ENCODE measurements around a stretch of chr5.

DNA sequence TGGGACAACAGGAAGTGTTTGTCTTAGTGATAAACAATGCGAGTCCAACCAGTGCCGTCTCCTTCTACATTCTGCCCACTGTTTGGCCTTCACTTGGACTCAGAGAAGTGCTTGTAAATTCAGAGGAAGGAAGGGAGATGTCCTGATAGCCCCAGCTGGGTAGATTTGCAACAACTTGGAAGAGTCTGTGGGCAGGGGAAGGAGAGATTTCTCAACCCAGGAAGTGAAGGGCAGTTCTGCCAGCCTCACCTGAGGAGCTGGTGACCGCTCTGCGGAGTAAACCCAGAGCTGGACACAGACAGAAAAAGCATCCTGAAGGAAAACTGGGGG lies 17.8 kb downstream of the AFAP1L1 start:
- RRBS, result no CpG with 5 or more reads among the region's 4 CpGs

DNA sequence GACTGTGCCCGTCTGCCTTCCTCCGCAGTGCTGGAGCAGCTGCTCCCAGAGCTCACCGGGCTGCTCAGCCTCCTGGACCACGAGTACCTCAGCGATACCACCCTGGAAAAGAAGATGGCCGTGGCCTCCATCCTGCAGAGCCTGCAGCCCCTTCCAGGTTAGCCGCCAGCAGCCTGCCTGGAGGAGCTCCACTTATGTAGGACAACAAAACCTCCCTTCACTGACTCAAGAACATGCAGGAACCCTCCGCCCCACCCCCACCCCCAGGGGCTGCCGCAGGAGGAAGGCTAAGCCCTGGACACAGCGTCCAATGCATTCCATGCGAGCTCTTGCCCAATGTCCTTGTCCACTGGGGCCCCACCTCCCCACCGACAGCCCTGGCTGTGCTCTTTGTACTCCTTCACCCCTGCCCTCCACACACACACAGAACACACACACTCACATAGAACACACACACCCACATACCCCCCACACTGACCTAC lies 27.9 kb downstream of the AFAP1L1 start:
- RRBS, result over 99% methylated on average over 2 of the region's 12 CpGs

DNA sequence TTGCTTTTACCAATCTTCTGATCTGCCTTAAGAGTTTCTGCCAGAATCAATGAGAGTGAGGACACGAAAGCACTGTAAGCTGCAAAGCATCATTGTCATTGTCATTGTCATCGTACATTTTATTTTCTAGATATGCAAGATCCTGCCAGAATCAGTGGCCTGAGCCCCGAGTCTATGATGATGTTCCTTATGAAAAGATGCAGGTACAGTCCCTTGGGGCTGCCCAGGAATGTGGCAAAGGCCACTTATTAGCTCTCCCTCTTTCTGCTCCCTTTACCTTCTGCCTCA lies 25.1 kb upstream of the GRPEL2 start:
- RRBS, result no CpG with 5 or more reads among the region's 3 CpGs

- RRBS, result no CpG with 5 or more reads among the region's 6 CpGs
Observed at GRCh38 chr5:149348321-149349129, 3.2 kb downstream of the GRPEL2 start.

GRCh38 chr5:149380495-149381684 lies 1.8 kb upstream of the IL17B start:
- RRBS, result 46% methylated on average over 5 of the region's 22 CpGs

GRCh38 chr5:149381937-149382440 lies 2.9 kb upstream of the IL17B start:
- RRBS, result no CpG with 5 or more reads among the region's 17 CpGs

DNA sequence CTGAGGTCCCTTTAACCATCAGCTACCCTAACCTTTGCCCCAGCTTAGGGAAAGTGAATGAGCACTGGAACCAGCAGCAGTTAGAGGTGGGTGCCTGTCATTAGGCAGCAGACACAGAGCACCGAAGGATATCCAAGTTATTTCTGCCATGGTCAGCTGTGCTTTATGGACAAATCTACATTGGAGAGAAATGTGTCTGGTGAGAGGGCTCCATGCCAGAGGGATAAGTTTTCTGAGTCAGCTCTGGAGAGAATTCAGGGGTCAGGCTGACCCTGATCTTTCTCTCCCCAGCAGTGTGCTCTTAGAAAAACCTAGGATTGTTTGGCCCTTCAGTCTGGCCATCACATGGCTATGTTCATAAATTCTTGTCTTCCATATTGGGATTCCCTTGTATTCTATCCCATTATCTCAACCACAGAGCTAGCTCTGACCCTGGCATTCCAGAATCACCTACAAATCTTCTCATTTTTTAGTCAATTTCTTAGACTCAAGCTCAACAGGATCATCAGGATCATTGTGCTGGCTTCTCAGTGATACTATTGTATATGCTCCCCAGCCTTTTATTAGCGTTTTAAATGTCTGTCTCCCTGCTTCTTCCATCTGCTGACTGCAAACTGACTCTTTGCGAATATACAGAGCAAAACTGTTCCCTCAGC lies 9.0 kb upstream of the IL17B start:
- RRBS, result no CpG with 5 or more reads among the region's 3 CpGs

DNA sequence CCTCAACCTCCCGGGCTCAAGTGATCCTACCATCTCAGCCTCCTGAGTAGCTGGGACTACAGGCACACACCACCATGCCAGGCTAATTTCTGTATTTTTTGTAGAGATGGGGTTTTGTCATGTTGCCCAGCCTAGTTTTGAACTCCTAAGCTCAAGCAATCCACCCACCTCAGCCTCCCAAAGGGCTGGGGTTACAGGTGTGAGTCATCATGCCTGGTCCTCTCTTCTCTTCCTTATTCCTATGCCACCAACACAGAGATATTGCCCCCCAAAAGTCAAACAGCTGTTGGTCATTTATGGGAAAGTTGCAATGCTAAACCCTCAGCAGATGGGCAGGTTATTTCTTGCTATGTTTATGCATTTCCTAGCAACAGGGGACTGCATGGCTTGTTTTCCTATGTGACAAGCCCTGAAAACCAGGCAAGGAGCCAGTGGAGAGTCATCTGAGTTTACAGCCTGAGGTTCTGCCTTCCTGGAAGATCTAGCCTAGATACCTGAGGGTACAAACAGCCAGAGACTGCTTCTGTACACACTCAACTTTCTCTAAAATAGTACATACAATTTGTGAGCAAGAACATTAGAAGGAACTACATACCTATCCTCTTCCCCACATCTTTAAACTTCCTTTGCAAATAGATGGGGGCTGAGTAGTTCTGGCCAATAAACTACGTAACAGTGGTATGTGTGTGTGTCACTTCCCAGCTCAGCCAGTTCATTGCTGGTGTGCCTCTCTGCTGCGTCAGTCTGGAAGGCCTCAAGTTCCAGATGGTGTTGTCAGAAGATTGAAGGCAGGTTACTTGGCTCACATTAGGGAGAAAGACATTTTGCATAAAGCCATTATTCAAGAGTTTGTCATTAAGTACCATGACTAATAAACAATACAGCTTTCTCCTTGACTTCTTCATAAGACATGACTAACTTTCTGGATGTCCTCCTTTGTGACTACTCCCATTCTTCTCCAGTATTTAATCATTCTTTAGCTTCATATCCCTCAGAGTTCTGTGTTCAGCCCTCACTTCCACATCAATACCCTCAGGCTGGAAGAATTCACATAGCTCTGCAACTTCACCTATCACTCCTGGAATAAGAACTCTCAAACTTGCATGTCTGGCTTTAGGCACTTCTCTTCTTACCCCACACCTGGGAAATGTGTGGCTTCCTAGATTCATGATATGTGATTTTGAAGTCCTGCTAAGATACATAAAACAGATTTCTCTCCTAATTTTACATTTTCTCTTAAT lies 65.3 kb downstream of the CSNK1A1 start:
- RRBS, result no CpG with 5 or more reads among the region's 3 CpGs

GRCh38 chr5:149492048-149493178 lies 58.8 kb downstream of the CSNK1A1 start:
- RRBS, result no CpG with 5 or more reads among the region's 12 CpGs

GRCh38 chr5:149617910-149618426 lies 36.7 kb downstream of the ARHGEF37 start:
- RRBS, result 79% methylated on average over 4 of the region's 11 CpGs

DNA sequence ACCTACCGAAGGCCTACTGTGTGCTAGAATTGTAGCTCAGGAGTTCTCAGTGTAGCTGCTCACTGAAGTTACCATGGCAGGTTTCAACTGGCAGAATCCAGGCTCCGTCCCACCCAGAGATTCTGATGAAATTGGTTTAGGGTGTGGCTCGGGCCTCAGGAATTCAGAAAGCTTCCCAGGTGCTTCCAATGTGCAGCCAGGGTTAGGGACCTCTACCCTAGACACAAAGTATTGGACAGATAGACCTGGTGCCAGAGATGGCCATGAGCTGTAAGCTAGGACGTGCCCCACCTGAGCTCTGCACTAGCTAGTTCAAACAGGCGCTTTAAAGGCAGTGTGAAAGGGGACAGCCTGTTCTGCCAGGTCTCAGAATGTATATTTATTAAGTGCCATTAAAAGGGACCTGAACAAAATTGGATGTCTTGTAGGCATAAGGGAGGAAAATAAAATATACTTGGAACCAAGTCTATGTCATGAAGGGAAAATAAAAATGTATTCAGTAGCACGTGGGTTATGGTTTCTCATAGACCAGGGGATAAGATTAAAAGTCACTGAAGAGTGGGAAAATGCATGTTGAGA lies 52.8 kb downstream of the ARHGEF37 start:
- RRBS, result no CpG with 5 or more reads among the region's 6 CpGs

GRCh38 chr5:149675483-149676527 lies 54.3 kb upstream of the PPARGC1B start:
- RRBS, result no CpG with 5 or more reads among the region's 15 CpGs

DNA sequence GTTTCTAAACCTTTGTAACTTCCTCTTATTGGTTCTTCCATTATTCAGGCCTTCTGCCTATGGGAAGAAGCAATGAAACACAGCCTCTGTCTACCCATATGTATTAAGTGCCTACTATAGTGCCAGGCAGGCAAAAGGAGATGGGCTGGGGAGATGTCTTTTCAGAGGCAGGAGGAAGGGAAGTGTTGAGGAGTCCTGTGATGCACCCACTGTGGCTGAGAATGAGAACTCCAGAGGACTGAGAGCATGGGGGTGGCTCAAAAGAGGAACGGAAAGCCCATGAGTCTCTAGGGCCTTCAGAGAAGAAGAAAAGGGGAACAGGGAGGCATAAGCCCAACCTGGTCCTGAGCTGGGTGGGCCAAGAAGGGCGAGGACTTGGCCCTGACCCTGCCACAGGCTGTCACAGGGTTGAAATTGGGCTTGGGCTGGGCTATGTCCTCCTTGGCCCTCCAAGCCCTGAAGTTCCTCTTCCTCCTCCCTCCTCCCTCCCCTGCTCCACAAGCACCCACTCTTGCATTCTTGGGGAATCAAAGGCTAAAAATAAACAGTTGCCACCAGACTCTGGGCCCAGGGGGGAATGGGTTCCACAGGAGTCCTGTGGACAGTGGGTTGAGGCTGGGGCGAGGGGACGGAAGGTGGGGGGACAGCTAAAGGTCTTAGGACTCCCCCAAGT lies 49.3 kb upstream of the PPARGC1B start:
- RRBS, result no CpG with 5 or more reads among the region's 4 CpGs

DNA sequence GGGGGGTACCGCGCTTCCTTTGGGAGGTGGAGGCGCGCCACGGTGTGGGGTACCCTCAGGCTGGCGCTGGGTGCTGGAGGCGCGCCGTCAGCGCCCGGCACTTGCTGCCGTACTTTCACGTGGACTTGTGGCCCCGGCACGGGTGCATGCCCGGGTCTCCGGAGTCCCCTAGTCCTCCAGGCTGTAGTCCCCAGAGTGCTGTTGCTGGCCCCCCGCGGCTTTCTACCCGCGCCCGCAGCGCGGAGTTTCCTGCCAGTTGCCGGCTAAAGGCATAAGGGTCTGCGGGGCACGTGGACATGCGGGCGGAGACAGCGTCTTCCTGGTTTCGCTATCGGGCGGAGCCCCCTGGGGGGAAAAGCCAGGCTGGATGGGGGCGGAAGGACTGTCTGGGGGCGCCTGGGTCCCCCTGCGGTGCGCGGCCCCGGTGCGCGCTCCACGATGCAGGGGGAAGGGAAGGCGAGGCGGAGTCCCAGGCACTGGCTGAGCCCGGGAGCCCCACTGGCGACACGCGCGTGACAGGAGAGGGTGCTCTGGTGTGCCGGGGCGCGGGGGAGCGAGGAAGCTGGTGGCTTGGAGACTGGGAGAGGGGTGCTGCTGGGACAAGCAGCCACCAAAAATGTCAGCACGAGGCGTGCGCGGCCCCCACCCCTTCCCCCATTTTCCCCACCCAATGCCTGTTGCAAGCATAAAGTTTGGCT lies 736 bp downstream of the PPARGC1B start:
- RRBS, result 7% methylated on average over 16 of the region's 57 CpGs

- RRBS, result no CpG with 5 or more reads among the region's 6 CpGs
Observed at GRCh38 chr5:149823181-149823686, 93.1 kb downstream of the PPARGC1B start.

- RRBS, result no CpG with 5 or more reads among the region's 6 CpGs
Observed at GRCh38 chr5:149930598-149931327, 13.8 kb downstream of the PDE6A start.

GRCh38 chr5:149940008-149940532 lies 4.5 kb downstream of the PDE6A start:
- RRBS, result 62% methylated on average over 4 of the region's 8 CpGs

DNA sequence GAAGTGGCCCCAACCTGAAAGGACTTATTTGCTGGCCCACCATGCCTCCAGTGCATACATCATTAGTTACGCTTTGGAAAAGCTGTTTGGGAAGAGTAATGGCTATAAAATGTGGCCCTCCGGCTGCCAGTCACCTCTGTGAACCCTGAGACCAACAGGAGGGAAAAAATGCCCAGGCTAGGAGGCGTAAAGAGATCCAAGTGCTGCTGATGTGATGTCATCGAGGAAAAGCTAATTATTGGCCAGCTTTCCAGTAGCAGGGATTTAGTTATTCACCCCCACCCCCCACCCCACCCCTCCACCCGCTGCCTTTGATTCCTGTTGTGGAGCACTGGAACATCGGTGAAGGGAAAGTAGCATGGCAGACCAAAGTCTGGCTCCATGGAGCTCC lies 2.6 kb upstream of the SLC26A2 start:
- RRBS, result no CpG with 5 or more reads among the region's 6 CpGs

- RRBS, result no CpG with 5 or more reads among the region's 5 CpGs
Observed at GRCh38 chr5:149959321-149959816, 1.2 kb upstream of the SLC26A2 start.

DNA sequence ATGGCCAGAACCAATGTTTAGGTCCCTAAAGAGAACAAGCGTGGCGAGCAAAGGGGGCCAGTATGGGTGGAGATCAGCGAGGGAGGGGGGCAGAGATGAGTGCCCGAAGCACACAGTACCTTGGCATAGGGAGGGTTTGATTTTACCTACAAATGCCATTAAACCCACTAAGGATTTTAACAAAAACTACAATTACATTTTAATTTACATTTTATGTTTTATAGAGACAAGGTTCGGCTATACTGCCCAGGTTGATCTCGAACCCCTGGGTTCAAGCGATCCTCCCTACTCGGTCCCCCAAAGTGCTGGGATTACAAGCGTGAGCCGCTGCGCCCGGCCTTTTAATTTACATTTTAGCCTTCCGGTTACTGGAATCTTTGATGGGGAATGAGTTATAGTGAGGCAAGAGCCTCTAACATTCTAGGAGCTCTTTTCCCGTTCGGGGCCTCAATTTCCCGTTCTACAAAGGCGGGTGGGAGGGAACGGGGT lies 581 bp upstream of the SLC26A2 start:
- RRBS, result no CpG with 5 or more reads among the region's 18 CpGs